Placental pericyte (primary cell): Measurements from ENCODE around the gene ANKRD30A.

- CAGE, long polyA plus RNA = no peak
These were observed 82.6 kb downstream of the CREM start for GRCh38 chr10:35209243-35209607.

GRCh38 chr10:35217443-35217777 is 90.8 kb downstream of the CREM start:
- CAGE, long polyA plus RNA = no peak

GRCh38 chr10:35331793-35332433 is 4.4 kb upstream of the CCNY start:
- CAGE, long polyA plus RNA = no peak

- CAGE, long polyA plus RNA = no peak
These were observed 3.0 kb upstream of the CCNY start for GRCh38 chr10:35333068-35333851.

DNA sequence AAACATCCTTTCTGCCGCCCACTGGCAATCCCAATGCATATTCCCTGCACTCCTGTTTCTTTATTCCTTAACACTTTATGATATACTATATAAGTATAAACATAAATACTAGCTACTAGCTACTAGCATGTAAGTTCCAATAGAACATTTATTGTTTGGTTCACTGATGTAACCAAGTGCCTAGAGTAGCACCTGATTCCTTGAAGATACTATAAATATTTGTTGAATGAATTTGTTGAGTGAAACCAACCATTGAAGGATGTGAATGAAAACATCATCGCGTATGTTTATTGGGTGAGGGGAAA is 5.0 kb downstream of the CCNY start:
- CAGE, long polyA plus RNA = no peak

DNA sequence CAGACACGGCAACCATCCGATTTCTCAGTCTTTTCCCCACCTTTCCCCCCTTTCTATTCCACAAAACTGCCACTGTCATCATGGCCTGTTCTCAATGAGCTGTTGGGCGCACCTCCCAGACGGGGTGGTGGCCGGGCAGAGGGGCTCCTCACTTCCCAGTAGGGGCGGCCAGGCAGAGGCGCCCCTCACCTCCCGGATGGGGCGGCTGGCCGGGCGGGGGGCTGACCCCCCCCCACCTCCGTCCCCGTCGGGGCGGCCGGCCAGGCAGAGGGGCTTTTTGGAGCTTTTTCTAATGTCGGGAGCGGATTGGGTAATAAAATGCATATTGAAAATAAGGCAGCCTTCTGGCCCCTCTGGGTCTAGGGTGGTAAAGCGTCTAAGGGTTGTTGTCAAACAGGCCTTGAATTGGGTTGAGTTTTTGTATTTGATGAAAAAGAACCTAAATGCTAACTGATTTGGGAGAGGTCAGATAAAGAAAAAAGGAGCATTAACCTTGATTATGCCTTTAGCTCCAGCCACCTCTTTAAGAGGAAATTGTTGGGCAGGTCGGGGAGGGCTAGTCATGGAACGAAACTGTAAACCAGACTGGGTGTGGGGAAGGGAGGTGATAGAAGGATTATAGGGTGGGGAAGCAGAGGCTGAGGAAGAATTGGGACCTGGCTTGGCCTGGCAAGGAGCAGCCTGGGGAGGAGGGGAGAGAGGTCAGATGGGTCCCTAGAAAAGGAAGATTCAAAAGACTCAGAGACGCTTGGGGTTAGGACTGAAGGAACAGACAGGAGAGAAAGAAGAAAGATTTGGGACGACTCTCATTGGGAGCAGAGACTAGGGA is 70.5 kb downstream of the CCNY start:
- CAGE, long polyA plus RNA = no peak

- CAGE, long polyA plus RNA = no peak
These were observed 113.2 kb downstream of the CCNY start for GRCh38 chr10:35449237-35450096.

- CAGE, long polyA plus RNA = no peak
These were observed 128.9 kb downstream of the CCNY start for GRCh38 chr10:35465085-35465635.

GRCh38 chr10:36278935-36279403 is 636.9 kb upstream of the FZD8 start:
- CAGE, long polyA plus RNA = no peak

DNA sequence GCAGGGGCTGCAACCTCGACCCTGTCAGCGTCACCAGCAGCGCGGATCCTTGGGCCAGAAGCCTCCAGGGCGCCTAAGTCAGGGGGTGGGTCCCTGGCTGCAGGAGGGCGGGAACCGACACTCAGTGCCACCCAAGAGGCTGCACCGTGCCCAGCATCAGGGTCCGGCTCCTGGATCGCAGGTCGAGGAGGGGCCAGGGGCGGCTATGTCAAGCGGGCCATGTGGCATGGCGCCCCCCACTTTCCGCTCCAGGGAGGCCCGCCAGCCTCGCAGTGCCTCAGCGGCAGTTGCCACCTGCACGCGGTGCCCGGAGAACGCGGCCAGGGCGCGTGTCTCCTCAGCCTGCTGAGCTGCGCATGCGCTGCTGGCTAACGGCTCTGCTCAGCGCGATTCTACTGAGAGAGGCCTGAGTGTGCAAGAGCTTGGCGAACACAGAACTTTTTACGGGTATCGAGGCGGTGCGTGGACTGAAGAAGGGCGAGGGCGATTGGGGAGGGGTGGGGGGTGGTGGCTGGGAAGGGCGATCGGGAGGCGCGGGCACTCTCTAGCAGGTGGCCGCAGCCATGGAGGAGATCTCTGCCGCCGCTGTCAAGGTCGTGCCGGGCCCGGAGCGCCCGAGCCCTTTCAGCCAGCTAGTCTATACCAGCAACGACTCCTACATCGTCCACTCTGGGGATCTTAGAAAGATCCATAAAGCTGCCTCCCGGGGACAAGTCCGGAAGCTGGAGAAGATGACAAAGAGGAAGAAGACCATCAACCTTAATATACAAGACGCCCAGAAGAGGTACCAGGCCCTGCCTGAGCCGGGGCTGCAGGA is at the start of gene ANKRD30A:
Gene ANKRD30A (plus strand): TSS at position 374 of the 817 bp plus-strand sequence.
- CAGE, long polyA plus RNA = no peak

DNA sequence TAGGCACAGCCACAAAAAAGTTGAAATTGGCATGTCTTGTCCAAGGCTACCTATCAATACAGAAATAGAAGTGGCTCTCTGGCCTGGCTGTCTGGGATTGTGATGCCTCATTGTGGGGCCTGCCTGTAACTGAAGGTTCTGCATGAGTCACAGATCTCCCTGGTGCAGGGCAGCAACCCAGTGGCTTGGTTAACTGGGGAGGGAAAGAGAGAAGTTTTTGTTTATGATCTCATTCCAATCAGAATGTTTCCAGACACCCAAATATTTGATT is 363.6 kb downstream of the ANKRD30A start:
- CAGE, long polyA plus RNA = no peak

GRCh38 chr10:37748810-37749350 is 108.5 kb downstream of the ZNF248 start:
- CAGE, long polyA plus RNA = no peak

DNA sequence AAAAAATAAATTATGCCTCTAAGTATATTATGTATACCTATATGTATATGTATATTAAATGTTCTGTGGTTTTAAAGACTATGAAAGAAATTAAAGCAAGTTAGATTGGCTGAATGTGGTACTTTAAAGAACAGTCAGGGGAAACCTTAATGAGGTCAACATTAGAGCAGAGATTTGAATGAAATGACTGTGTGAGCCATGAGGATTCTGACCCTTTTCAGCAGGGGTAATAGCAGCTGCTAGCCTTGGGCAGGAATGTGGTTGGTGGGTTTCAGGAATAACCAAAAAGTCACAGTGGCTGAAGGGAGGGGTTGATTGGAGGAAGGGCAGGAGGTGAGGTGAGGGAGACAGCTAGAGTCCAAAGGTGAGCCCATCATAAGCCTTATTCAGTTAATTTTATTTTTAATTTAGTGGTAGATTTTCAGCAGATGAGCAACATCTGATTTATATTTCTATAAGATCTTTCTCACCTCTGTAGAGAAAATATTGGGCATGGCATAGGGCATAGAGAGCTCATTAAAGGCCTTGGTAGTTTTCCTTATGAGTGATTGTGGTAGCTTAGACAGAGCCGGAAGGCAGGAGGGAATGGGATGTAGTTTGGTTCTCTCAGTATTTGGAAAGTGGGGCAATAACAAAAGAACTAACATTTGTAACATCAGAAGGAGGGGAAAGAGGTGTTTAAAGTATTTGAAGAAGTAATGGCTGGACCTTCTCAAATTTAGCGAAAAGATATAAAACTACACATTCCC is 7.8 kb downstream of the ZNF33A start:
- CAGE, long polyA plus RNA = no peak

DNA sequence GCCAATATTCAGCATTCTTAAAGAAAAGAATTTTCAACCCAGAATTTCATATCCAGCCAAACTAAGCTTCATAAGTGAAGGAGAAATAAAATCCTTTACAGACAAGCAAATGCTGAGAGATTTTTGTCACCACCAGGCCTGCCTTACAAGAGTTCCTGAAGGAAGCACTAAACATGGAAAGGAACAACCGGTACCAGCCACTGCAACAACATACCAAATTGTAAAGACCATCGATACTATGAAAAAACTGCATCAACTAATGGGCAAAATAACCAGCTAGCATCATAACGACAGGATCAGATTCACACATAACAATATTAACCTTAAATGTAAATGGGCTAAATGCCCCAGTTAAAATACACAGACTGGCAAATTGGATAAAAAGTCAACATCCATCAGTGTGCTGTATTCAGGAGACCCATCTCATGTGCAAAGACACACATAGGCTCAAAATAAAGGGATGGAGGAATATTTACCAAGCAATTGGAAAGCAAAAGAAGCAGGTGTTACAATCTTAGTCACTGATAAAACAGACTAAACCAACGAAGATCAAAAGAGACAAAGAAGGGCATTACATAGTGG is 13.1 kb downstream of the ZNF37A start:
- CAGE, long polyA plus RNA = no peak

DNA sequence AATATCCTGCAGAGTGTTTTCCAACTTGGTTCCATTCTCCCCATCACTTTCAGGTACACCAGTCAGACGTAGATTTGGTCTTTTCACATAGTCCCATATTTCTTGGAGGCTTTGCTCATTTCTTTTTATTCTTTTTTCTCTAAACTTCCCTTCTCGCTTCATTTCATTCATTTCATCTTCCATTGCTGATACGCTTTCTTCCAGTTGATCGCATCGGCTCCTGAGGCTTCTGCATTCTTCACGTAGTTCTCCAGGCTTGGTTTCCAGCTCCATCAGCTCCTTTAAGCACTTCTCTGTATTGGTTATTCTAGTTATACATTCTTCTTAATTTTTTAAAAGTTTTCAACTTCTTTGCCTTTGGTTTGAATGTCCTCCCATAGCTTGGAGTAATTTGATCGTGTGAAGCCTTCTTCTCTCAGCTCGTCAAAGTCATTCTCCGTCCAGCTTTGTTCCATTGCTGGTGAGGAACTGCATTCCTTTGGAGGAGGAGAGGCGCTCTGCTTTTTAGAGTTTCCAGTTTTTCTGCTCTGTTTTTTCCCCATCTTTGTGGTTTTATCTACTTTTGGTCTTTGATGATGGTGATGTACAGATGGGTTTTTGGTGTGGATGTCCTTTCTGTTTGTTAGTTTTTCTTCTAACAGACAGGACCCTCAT is 107.5 kb downstream of the ZNF33B start:
- CAGE, long polyA plus RNA = no peak

DNA sequence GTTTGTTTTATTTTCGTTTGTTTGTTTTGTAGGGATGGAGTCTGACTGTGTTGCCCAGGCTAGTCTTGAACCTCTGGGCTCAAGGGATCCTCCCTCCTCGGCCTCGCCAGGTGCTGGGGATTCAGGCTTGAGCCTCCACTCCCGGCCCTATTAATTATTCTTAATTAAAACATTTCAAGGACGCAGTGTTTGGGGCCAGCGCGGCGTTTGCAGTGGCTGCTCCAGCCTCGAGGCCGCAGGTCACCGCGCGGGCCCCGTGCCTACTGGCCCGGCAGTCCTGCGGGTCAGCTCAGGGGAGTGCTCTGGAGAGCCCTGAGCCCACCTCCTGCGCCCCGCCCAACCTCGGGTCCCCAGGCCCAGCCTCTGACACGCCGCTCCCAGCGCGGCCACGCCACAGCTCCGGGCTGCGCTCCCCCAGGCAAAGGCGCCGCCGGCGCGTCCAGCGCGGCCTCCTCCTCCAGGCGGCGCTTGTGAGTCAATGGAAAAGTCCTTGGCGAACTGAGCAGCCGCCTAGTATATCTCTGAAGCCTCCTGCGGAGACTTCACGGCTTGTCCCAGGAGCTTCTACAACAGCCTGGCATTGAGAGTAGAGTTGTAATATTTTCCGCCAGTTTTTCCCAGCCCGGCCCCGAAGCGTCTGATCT is 29.6 kb upstream of the BMS1 start:
- CAGE, long polyA plus RNA = no peak

DNA sequence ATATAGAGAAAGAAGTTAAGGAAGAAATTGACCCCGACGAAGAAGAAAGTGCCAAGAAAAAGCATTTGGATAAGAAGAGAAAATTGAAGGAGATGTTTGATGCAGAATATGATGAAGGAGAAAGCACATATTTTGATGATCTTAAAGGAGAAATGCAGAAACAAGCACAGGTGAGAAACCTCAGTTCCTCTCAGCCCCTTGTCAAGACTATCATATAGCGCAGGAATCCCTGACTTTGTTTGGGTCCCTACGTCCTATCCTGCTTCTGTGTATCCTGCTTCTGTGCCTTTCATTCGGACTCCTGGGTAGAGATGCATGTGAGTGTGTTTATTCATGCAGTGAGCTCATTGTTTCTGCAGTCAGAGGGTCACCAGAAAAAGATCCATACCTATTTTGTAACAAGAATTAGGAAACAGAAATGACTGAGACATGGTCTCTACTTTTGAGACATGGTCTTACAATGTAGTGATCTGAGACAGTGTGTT is 34.8 kb downstream of the BMS1 start:
- CAGE, long polyA plus RNA = no peak

GRCh38 chr10:42866555-42867172 is 84.1 kb downstream of the BMS1 start:
- CAGE, long polyA plus RNA = no peak

DNA sequence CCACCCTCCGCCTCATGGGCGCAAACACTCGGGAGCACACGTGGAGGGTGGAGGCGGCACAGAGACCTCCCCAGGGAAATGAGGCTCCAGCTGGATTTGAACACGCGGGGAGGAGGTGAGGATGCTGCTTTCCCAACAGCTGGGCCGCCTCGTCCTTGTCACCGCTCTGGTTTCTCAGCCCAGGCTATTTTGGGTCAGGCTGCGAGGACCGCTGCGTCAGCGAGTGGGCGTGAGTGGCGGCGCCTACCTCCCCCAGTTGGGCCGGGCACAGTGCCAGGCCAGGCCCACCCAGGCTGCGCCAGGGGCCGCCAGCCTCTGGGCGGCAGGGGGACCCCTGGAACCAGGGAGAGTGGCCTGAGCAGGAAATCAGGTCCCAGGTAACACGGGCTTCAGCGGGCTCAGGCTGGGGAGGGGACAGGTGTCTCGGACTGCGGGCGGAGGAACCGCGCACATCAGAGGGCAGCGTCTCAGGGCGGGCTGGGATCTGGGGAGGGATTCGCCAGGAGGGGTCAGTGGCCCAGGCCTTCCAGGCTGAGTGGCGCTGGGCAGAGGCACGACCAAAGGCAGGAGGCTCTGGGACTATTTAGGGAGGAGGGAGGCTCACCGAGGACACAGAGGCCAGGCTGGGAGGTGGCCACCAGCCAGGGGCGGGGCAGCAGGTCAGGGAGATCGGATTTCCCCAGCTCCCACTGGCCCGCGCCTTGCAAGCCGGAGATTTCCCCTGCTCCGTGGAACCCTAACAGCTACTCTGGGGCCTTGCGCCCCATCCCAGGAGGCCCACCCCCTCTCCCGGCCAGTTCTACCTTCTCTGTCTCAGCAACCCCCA is 125.2 kb upstream of the RET start:
- CAGE, long polyA plus RNA = no peak

GRCh38 chr10:43129226-43129762 is 9.0 kb upstream of the CSGALNACT2 start:
- CAGE, long polyA plus RNA = no peak